Measurements from ENCODE around the genes GDAP1L1 and PKIG.

DNA sequence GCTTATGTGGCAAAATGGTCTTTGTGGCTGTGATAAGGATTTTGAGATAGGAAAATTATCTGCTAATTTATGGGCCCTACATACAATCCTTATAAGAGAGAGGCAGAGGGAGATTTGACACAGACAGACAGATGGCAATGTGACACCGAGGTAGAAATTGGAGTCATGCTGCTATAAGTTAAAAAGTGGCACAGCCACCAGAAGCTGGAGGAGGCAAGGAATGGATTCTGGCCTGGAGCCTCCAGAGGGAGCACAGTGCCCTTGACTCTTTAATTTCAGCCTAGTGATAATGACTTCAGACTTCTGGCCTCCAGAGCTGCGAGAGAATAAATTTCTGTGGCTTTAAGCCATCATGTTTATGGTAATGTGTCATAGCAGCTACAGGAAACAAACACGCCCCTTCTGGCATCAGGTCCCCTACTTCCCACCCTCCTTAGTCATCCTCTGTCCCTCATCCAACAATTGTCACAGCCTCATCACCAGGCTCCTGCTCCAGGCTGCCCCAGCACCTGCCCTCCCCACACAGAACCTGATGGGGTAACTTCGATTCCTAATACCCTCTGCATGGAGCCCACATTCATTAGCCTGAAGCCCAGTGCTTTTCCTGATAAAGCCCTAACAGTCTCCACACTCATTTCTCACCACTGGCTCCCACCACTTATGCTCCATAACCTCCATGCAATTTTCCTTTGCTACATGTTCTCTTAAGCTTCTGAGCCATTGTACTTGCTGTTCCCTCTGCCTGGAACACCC is 69.8 kb upstream of the TOX2 start:
- PRO-cap, result no peak

GRCh38 chr20:43892863-43893104 is 21.9 kb upstream of the TOX2 start:
- PRO-cap, result no peak

- PRO-cap, result no peak
Observed at GRCh38 chr20:43964059-43964681, 49.5 kb downstream of the TOX2 start.

GRCh38 chr20:44074193-44075213 is 112.5 kb downstream of the JPH2 start:
- PRO-cap, result no peak

- PRO-cap, result no peak
Observed at GRCh38 chr20:44075214-44075556, 111.8 kb downstream of the JPH2 start.

DNA sequence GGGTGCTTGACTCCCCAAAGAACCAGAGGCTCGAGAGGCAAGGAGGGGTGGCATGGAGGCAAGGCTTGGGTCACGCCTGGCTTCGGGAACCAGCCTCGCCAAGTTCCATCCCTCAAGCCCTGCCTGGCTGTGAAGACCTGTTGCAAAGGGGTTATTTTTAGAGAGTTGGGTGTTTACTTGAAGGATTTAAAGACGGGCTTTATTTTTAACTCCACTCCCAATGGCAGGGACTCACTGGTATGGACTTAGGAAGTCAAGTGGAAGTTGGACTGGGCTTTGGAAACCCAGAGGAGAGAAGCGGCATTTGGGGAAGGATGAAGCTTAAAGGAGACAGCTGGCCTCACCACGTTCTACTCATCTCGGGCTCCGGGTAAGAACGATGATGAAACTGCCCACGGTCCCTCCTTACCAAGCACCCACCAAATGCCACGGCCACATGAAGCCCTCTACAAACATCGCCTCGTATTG is 43.0 kb downstream of the JPH2 start:
- PRO-cap, result no peak

DNA sequence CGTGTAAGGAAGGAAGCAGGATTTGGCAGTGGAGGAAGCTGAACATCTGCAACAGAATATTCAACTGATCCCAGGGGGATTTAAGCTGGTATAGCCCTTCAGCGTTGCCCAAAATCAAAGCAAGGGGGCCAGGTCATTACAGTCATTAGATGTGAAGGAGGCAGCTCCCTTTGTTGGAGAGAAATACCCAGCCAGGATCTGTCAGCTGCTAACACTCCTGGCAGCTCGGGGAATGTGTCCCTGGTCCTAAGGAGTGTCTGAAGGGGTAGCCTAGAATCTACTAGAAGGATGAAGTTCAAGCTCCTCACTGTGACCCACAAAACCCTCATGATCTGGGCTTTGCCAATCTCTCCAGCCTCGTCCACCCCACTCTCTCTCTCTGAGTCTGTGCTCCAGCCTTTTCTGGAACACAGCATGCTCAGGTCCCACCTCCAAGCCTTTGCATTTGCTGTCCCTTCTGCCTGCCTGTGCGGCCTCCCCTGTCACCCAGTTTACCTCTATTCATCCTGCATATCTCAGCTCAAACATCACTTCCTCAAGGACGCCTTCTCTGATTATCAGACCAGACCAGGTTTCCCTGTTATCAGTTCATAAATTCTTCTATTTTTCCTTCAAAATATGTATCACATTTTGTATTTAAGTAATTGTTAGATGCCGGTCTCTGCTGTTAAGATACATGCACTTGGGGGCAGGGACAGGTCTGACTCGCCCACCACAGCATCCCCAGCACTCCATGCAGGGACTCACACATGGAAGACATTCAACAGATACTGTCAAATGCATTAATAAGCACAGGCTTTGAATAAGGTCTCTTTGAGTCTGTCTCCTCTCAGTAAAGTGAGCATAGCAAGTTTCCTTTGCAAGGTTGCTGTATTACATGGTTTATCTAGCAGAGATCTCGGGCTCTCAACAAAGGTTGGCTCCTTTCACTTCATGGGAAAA is 15.5 kb downstream of the JPH2 start:
- PRO-cap, result no peak

- PRO-cap, result no peak
Observed at GRCh38 chr20:44208577-44209700, 1.6 kb downstream of the OSER1 start.

- PRO-cap, result no peak
Observed at GRCh38 chr20:44246917-44247738, at the start of gene GDAP1L1. Gene GDAP1L1 (plus strand): TSS chr20:44247308.

DNA sequence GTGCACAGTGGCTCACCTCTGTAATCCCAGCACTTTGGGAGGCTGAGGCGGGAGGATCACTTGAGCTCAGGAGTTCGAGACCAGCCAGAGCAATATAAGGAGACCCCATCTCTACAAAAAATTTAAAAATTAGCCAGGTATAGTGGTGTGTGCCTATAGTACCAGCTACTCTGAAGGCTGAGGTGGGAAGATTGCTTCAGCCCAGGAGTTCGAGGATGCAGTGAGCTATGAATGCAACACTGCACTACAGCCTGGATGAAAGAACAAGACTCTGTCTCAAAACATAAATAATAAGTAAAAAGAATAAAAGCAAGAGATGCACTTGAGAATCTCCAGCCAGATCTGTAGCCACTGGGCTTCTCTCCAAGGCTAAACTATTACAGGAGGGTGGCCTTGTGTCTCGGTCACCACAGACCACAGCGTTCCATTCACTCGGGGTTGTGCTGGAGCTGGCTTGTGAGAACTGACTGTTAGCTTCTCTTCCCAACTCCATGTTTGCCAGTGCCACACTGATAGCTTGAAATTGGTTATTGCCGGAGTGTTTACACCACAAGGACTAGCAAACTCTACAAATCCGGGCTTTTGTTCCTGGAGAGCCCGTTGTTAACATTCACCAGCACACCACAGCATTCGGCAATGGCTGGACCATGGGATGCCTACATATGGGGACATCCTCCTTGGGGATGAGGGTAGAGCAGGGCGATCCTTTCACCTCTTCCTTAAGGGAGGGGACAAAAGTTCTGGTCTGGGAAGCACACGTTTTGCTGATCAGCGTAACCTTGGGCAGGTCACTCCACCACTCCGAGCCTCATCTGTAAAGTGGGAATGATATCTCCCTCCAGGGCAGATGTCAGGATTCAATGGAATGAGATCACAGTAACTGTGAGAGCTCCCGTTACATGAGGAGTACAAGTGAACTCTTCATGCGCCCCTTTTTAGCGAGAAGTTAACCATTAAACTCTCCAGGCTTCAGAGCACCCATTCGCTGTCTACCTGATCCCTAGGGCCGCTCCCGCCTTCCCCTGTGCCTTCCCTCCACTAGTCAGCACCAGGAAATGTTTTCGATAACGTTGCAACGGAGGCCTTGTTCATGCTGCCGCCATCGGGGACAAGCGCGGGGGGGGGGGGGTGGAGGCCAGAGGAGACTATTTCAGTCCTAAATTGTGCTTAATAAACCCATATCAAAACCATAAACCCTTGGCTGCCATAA is 41.9 kb upstream of the TTPAL start:
- PRO-cap, result no peak

- PRO-cap, result no peak
Observed at GRCh38 chr20:44434613-44434789, 41.2 kb upstream of the TTPAL start.

GRCh38 chr20:44470195-44470804 is 5.4 kb upstream of the TTPAL start:
- PRO-cap, result no peak

GRCh38 chr20:44501090-44501665 is 20.7 kb downstream of the SERINC3 start:
- PRO-cap, result no peak

- PRO-cap, result no peak
Observed at GRCh38 chr20:44552837-44553431, 29.4 kb upstream of the PKIG start.

GRCh38 chr20:44581945-44583076 is at the start of gene PKIG:
Gene PKIG (plus strand): TSS chr20:44582579.
- PRO-cap, result bidirectional peak, plus-strand start at chr20:44582583, minus-strand start at chr20:44582506; bidirectional peak, plus-strand start at chr20:44582892, minus-strand start at chr20:44582714

- PRO-cap, result no peak
Observed at GRCh38 chr20:44583077-44583637, 778 bp downstream of the PKIG start.

GRCh38 chr20:44586857-44587567 is 4.6 kb downstream of the PKIG start:
- PRO-cap, result no peak

GRCh38 chr20:44609894-44610694 is 27.7 kb downstream of the PKIG start:
- PRO-cap, result no peak

DNA sequence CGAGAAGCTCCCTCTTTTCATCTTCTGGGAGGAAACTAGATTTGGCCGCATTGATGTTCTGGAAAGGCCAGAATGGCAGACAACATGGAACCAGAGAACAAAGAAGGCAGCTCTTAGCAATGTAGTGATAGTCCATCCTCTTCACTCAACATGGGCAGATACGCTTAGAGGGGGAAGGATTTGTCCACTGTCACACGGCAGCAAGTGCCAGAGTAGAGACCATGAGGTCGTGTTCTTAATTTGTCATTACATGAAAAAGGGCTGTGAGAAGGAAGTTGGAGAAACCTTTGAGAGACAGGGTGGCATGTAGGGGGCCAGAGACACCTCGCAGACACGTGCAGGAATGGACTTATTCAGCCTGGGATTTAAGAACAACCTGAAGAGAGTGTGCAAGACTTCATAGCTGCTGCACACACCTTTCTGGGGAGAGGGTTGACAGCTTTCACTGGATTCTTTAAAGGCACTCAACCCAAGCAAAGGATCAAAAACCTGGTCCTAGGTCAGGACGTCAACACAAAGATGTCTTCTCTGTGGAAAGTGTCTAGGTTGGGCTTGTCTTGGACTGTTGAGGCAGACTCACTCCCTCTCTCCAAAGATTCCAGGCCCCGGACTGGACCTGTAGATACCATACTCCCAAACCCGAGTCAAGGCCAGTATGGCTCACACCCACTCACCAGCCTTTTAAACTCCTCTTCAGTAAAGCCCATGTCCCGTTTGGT is 31.0 kb downstream of the ADA start:
- PRO-cap, result no peak

DNA sequence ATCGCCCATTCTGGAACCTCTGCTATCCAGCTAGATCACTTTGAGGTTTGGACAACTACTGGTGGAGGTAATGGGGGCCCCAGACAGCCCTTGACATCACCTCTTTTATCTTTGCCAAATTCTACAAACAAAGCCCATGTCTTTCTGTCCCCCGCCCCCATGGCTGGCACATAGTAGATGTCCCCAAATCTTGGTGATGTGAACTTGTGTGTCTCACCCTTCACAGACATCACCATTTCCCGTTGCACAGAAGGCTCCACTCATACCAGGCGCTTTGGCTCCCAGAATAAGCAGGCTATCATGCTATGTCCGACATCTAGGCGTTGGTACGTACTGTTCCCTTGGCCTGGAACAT is 1.1 kb upstream of the CCN5 start:
- PRO-cap, result no peak